ENCODE results near the gene AHR.

GRCh38 chr7:15780281-15780844 is 93.9 kb upstream of the MEOX2 start:
- RRBS = no CpG with 5 or more reads among the region's 2 CpGs
CAGE:
- cytosol, long polyA plus RNA = no peak
- long polyA plus RNA = no peak
- nucleus, long polyA plus RNA = no peak

- RRBS = no CpG with 5 or more reads among the region's 1 CpG
CAGE:
- cytosol, long polyA plus RNA = no peak
- long polyA plus RNA = no peak
- nucleus, long polyA plus RNA = no peak
Observed at GRCh38 chr7:16066945-16067489, 354.3 kb downstream of the CRPPA start.

GRCh38 chr7:16311059-16311486 is 110.3 kb downstream of the CRPPA start:
- RRBS = no CpG with 5 or more reads among the region's 6 CpGs
CAGE:
- cytosol, long polyA plus RNA = no peak
- long polyA plus RNA = no peak
- nucleus, long polyA plus RNA = no peak

DNA sequence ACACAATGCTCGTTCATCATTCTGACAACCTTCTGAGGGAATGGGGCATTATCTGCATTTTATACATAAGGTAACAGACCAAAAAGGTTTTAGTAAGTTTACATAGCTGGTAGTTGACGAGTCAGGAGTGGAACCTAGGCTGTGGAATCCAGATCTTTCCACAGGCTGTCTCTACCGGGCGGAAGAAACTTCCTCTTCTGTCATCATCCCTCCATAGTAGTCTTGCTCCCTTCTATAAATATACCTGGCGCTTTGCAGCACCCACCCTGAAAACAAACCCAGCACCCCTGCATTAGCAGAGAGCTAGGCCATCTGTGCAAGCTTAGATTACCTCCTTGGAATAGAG is 1.3 kb downstream of the TSPAN13 start:
- RRBS = no CpG with 5 or more reads among the region's 5 CpGs
CAGE:
- cytosol, long polyA plus RNA = no peak
- long polyA plus RNA = no peak
- nucleus, long polyA plus RNA = no peak

- RRBS = no CpG with 5 or more reads among the region's 6 CpGs
CAGE:
- cytosol, long polyA plus RNA = no peak
- long polyA plus RNA = no peak
- nucleus, long polyA plus RNA = no peak
Observed at GRCh38 chr7:16810469-16810838, 5.7 kb upstream of the AGR2 start.

DNA sequence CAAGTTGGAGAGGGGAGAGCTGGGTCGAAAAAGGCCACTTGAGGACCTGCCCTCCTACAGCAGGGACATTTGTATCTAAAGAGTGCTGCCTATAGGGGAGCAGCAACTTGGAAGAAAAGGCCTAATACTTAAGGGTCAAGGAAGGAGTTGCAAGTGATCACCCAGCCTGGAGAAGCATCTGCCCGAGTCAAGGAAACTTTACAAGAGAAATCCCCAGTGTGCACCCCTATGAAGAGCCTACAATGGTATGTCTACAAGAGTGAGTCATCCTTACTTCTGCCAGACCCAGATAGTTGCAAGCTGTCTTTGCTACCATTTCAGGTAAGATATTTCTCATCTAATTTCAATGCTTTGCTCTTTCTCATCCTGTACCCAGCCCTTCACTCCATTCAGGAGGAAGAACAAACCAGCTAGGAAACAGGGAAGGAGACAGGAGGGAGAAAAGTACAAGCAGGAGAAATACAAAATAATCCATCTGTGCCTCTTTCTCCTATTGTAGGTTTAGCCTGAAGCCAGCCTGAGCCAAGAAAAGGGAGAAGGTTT is 34.4 kb upstream of the AGR3 start:
- RRBS = no CpG with 5 or more reads among the region's 2 CpGs
CAGE:
- cytosol, long polyA plus RNA = no peak
- long polyA plus RNA = no peak
- nucleus, long polyA plus RNA = no peak

GRCh38 chr7:17097748-17098462 is 200.5 kb upstream of the AHR start:
- RRBS = no CpG with 5 or more reads among the region's 6 CpGs
CAGE:
- cytosol, long polyA plus RNA = no peak
- long polyA plus RNA = no peak
- nucleus, long polyA plus RNA = no peak

DNA sequence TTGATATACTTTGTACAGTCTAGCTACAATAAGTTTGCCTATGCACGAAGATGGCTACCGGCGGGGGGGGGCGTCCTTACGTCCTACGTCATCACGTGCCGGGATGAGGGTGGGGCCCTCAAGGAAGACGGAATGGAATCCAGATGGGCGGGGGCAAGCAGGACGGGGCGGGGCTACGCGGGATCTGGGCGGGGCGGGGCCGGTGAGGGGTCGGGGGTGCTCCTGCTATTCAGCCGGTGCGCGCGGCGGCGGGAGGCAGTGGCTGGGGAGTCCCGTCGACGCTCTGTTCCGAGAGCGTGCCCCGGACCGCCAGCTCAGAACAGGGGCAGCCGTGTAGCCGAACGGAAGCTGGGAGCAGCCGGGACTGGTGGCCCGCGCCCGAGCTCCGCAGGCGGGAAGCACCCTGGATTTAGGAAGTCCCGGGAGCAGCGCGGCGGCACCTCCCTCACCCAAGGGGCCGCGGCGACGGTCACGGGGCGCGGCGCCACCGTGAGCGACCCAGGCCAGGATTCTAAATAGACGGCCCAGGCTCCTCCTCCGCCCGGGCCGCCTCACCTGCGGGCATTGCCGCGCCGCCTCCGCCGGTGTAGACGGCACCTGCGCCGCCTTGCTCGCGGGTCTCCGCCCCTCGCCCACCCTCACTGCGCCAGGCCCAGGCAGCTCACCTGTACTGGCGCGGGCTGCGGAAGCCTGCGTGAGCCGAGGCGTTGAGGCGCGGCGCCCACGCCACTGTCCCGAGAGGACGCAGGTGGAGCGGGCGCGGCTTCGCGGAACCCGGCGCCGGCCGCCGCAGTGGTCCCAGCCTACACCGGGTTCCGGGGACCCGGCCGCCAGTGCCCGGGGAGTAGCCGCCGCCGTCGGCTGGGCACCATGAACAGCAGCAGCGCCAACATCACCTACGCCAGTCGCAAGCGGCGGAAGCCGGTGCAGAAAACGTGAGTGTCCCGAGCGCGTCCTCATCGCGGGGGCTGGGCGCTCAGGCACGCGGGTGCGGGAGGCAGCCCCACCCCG is at the start of gene AHR:
Gene AHR (plus strand): TSS at position 258 of the 1,011 bp plus-strand sequence.
- RRBS = 10% methylated on average over 43 of the region's 120 CpGs
CAGE:
- cytosol, long polyA plus RNA = no peak
- long polyA plus RNA = no peak
- nucleus, long polyA plus RNA = no peak

GRCh38 chr7:17302111-17302523 is 3.7 kb downstream of the AHR start:
CAGE:
- cytosol, long polyA plus RNA = no peak
- long polyA plus RNA = no peak
- nucleus, long polyA plus RNA = no peak

- RRBS = no CpG with 5 or more reads among the region's 5 CpGs
CAGE:
- cytosol, long polyA plus RNA = no peak
- long polyA plus RNA = no peak
- nucleus, long polyA plus RNA = no peak
Observed at GRCh38 chr7:17342689-17343992, 44.7 kb downstream of the AHR start.

GRCh38 chr7:17523725-17524321 is 225.4 kb downstream of the AHR start:
- RRBS = no CpG with 5 or more reads among the region's 2 CpGs
CAGE:
- cytosol, long polyA plus RNA = no peak
- long polyA plus RNA = no peak
- nucleus, long polyA plus RNA = no peak

- RRBS = no CpG with 5 or more reads among the region's 5 CpGs
CAGE:
- cytosol, long polyA plus RNA = no peak
- long polyA plus RNA = no peak
- nucleus, long polyA plus RNA = no peak
Observed at GRCh38 chr7:17921038-17921876, 19.0 kb downstream of the SNX13 start.

DNA sequence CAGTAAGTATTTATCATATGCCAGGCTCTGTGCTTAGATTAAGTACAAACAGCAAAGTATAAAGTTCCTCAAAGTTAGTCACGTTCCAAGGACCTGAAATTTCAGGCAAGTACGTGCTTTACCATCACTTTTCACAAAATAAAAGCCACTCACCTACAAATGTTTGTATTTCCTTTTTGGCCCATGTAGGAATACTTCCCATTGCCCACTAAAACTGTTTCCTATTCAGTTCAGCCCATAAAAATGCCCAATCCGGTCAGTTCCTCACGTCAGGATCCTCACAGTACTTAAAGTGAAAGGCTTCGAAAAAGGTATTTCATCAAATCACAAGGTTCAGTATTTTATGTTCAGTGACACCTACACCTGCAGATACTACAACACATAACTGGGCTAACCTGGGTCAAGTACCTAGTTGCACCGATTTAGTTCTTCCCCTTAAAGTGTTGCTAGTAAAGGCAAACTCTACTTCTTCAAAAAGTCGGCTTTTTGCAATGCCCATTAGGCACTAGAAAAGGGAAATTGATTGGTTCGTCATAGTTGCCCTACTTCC is 1.2 kb downstream of the SNX13 start:
- RRBS = no CpG with 5 or more reads among the region's 8 CpGs
CAGE:
- cytosol, long polyA plus RNA = no peak
- long polyA plus RNA = no peak
- nucleus, long polyA plus RNA = no peak

DNA sequence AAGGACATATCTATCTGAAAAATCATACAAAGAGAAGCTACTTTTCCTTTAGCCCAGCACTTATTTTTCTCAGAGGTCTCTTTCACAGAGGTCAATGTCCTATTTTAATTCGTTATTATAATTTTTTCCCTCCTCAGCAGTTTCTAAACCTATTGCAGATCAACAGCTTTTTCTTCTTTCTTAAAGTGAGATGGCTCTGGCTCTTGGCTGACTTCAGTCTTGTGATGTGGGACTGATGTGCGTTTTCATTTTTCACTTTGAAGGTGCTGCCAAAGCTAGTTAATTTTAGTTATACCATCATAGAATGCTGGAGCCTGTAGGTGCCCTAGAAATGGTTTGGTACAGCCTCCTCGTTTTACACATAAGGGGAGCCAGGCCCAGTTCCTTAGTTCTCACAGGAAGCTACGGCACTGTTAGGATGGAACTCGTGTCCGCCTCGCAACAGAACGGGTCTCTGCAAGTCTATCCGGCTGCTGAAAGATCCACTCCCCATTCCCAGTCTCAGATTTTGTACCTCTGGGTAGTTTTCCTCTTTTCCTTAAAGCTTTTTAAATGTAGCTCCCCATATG is 173.1 kb upstream of the PRPS1L1 start:
- RRBS = no CpG with 5 or more reads among the region's 9 CpGs
CAGE:
- cytosol, long polyA plus RNA = no peak
- long polyA plus RNA = no peak
- nucleus, long polyA plus RNA = no peak

DNA sequence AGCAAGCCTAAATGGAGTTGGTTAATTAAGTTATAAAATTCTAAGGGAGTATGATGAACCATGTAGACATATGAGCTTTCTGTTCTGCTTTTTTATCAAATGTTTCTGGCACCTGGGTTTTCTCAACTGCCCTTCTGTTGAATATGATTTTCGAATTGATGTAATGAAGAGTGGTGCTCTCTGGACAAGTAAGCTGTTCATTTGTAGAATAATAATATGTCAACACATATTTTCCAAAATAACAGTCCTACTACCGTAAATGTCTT is 24.8 kb downstream of the HDAC9 start:
- RRBS = no CpG with 5 or more reads among the region's 2 CpGs
CAGE:
- cytosol, long polyA plus RNA = no peak
- long polyA plus RNA = no peak
- nucleus, long polyA plus RNA = no peak

GRCh38 chr7:18521828-18522706 is 26.5 kb downstream of the HDAC9 start:
- RRBS = no CpG with 5 or more reads among the region's 8 CpGs
CAGE:
- cytosol, long polyA plus RNA = no peak
- long polyA plus RNA = no peak
- nucleus, long polyA plus RNA = no peak

CAGE:
- cytosol, long polyA plus RNA = no peak
- long polyA plus RNA = no peak
- nucleus, long polyA plus RNA = no peak
Observed at GRCh38 chr7:19080054-19080424, 37.4 kb downstream of the TWIST1 start.

DNA sequence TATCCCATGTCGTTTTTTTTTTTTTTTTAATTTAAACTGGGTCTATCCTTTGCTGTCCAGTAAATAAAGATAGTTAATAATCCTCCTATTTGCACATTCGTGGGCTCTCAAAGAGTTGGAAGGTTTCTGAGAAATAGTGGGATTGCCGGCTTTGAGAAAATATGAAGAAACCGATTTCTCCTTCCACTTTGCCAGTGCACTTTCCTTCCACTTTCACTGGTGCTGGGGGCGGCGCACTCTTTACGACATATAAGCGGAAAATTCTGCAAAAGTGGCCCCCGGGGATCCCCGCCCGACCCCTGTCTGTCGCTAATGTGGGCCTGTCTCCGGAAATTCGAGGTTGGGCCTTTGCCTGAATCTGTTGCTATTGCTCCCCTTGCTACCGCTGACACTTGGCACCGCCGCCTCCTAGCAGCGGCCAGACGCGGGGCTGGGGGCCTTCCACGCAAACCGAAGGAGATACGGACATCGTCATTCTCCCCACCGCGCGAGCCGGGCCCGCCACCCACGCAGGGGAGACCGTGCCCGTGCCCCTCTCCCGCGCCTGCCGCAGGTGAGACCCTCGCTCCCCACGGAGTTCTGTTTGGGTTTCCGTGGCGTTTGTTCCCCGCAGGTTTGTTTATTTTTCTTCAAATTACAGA is 5.2 kb downstream of the TWIST1 start:
- RRBS = 2% methylated on average over 5 of the region's 40 CpGs
CAGE:
- cytosol, long polyA plus RNA = no peak
- long polyA plus RNA = no peak
- nucleus, long polyA plus RNA = no peak

- RRBS = no CpG with 5 or more reads among the region's 2 CpGs
CAGE:
- cytosol, long polyA plus RNA = no peak
- long polyA plus RNA = no peak
- nucleus, long polyA plus RNA = no peak
Observed at GRCh38 chr7:19116132-19116276, 1.4 kb downstream of the TWIST1 start.

DNA sequence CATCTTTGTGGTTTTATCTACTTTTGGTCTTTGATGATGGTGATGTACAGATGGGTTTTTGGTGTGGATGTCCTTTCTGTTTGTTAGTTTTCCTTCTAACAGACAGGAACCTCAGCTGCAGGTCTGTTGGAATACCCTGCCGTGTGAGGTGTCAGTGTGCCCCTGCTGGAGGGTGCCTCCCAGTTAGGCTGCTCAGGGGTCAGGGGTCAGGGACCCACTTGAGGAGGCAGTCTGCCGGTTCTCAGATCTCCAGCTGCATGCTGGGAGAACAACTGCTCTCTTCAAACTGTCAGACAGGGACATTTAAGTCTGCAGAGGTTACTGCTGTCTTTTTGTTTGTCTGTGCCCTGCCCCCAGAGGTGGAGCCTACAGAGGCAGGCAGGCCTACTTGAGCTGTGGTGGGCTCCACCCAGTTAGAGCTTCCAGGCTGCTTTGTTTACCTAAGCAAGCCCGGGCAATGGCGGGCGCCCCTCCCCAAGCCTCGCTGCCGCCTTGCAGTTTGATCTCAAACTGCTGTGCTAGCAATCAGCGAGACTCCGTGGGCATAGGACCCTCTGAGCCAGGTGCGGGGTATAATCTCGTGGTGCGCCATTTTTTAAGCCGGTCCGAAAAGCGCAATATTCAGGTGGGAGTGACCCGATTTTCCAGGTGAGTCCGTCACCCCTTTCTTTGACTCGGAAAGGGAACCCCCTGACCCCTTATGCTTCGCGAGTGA is 49.1 kb upstream of the FERD3L start:
- RRBS = no CpG with 5 or more reads among the region's 20 CpGs
CAGE:
- cytosol, long polyA plus RNA = no peak
- long polyA plus RNA = no peak
- nucleus, long polyA plus RNA = no peak